ENCODE results near the gene PRXL2A.

DNA sequence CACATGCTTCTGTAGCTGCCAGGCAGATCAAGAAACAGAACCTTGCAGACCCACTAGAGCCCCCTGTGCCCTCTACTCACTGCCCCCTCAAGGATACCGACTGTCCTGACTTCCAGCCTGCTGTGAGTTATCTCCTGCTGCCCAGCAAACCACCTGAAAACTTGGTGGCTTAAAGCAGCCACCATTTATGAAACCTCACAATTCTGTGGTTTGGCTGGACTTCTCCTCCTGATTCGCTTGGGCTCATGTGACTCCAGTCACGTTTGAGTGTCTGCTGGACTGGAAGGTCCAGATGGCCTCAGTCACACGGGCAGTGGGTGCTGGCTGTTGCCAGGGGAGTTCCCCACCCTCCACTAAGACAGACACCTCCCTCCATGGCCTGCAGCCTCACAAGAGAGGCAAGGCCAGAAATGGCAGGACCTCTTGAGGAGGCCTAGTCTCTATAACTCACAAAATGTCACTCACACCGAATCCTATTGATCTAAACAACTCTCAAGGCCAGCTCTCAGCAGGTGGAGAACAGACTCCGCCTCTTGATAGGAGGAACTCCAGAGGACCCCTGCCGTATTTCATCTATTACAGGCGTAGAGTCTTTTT is 48.1 kb downstream of the ZMIZ1 start:
- RAMPAGE, long total RNA, result no peak
- RRBS, result no CpG with 5 or more reads among the region's 8 CpGs

- RAMPAGE, long total RNA, result no peak
- RRBS, result no CpG with 5 or more reads among the region's 7 CpGs
These were observed 49.4 kb downstream of the ZMIZ1 start for GRCh38 chr10:79118136-79118581.

GRCh38 chr10:79184024-79184813 is 115.5 kb downstream of the ZMIZ1 start:
- RAMPAGE, long total RNA, result no peak
- RRBS, result no CpG with 5 or more reads among the region's 15 CpGs

DNA sequence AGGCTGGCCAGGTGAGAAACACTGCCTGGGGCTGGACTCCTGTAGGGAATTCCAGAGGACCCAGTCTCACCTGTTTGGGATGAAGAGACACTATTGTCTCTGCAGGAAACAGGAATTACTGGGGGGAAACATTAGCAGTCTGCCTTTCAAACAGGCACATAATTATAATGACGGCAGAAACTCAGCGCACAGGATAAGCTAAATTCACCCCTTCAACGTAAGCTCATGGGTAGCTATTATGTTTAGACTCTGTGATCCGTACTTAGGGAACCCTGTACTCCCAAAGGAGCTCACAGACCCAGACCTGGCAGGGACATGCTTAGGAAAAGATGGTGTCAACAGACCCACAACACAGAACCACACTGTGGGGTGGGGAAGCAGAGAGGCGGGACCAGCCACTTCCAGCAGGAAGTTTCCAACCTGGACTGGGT is 117.8 kb upstream of the PPIF start:
- RAMPAGE, long total RNA, result no peak
- RRBS, result no CpG with 5 or more reads among the region's 5 CpGs

- RAMPAGE, long total RNA, result no peak
- RRBS, result no CpG with 5 or more reads among the region's 3 CpGs
These were observed 108.7 kb upstream of the PPIF start for GRCh38 chr10:79238553-79238981.

DNA sequence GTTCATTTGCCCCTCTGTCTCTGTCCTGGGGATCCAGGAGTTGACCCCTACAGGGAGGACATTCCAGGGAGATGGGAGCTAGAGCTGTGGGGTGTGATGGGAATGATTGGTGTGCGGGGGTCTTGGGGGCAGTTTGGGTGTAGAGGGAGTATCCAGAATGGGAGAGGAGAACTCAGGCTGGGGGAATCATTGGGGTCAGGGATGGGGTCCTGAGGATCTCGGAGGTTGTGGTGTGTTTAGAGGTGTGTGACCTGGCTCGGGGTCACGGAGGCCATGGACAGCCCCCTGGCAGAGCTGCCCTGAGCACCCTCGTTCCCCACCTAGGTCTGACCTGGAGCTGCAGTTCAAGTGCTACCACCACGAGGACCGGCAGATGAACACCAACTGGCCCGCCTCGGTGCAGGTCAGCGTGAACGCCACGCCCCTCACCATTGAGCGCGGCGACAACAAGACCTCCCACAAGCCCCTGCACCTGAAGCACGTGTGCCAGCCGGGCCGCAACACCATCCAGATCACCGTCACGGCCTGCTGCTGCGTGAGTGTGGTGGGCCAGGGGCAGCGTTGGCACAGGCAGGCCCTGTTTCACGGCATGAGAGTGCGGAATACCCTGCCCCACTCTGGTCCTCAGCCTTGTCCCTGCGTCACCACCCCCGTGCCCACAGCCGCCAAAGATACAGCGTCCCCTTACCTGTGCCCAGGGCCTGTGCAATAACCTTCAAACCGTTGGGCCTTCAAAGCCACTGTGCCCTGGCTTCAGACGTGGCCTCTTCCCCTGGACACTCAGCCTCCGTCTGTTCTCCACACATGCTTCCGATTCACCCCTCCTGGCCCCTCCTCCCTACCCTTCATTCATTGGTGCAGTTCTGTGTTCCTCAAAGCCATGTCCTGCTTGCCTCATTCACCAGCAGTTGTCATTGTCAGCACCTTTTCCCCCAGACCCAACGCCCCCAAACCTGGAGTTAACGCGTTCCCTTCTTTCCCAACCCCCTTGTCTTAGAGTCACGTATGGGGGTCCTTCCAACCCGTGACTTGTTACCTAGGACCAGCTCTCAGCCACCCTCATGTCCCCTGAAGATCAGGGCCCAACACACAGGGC is 46.5 kb upstream of the PPIF start:
- RAMPAGE, long total RNA, result no peak
- RRBS, result no CpG with 5 or more reads among the region's 37 CpGs

DNA sequence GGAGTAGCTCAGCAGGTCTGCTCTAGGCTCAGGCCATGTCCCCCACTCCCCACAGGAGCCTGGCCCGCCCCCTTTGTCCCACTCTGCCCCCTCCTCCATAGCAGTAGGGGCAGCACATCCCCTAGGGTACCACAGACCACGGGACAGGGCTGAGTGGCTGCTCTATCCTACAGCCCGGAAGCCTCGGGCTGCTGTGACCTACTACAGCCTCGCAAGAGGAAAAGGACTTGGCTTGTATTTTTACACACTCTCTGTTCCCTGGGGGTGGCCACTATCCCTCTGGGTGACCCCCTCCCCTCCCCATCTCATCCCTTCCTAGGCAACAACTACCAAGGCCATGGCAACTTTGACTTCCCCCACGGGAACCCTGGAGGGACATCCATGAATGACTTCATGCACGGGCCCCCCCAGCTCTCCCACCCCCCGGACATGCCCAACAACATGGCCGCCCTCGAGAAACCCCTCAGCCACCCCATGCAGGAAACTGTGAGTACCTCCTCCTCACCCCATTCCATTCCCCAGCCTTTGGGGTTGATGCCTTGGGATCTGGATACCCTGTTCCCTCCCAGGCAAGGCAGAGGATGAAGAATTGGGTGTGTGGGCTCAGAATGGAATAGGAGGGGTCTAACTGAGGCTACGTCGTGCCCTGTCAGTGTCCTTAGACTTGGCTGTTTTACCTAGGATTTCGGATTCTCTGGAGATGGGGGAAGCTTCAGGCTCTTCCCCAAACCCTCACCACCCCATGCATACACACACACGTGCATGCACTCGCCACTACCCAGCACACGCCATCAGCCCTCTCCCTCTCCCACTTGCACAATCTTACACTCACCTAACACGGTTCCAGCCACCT is 40.0 kb upstream of the PPIF start:
- RAMPAGE, long total RNA, result no peak
- RRBS, result no CpG with 5 or more reads among the region's 17 CpGs

DNA sequence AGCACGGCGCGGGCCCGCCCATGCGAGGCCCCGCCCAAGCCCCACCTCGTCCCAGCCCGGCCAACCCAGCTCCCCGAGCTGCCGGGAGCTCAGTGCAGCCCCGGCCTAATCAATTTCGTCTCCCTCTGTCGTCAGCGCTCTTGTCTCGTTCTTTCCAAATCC is 365 bp upstream of the ZCCHC24 start:
- RAMPAGE, long total RNA, result no peak
- RRBS, result no CpG with 5 or more reads among the region's 15 CpGs

DNA sequence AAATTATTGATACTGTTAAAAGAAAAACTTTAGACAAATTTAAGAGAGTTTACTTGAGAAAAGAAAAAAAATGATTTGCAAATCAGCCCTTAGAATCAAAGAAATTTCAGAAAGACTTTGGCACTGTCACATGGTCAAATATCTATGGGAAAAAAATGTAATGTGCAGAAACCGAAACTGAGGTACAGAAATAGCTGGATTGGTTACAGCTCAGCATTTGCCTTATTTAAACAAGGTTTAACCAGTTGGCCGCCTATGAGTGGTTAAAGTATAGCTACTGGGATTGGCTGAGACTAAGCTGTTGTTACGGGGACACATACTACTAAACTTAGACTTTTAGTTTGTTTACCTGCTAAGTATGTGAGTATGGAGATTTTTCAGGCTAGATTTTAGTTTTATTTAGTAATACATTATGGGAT is 38.6 kb downstream of the SFTPD start:
- RAMPAGE, long total RNA, result no peak
- RRBS, result no CpG with 5 or more reads among the region's 3 CpGs

DNA sequence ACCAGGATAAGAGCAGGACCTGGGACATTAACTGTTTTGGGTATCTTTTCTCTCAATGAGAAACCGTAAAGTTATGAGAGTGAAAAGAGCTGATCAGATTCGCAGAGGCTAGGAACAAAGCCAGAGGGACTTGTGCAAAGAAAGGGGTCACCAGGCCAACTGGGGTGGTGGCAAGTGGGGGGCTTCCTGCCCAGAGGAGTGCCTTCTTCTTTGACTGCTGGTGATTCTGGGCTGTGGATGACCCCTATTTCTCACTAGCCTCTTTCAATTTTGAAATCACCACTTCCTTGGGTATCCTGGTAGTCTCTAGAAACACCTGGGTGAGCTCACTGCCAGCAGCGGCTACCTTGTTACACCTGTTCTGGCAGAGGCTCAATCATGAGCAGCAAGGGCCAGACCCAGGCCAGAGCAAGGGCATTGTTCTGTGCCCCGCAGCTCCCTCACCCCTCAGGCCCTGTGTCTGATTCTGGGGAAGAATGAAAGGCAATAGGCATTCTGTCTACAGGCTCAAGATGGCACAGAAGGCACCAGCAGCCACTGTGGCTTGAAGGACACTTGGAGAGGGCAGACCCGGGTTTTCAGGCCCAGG is 984 bp downstream of the SFTPD start:
- RAMPAGE, long total RNA, result no peak
- RRBS, result no CpG with 5 or more reads among the region's 5 CpGs

DNA sequence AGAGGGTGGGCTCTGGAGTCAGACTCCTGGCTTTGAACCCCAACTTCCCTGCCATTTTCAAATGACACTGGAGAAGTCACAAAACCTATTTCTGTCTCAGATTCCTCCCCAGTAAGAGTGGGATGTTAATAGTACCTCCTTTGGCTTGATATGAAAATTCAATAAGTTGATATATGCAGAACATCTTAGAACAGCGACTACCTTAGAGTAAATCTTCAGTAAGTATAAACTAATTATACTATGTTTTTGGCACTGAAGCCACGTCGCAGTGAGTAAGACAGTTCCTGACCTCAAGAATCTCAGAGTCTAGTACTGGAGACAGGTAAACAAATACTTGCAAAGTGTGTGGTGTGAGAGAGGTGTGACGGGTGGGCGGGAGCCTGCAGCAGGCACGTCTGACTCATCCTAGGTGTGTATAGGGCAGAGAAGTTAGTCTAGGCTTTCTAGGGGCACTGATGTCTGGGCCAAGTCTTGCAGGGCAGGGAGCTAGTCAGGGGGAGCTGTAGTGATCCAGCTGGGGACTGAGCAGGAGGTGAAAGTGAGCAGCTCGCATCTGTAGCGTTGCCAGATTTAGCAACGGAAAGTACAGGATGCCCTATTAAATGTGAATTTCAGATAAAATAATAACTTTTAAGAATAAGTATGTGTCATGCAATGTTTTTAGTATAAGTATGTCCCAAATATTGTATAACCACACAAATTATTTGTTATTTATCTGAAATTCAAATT is 35.9 kb upstream of the SFTPD start:
- RAMPAGE, long total RNA, result no peak
- RRBS, result no CpG with 5 or more reads among the region's 9 CpGs

DNA sequence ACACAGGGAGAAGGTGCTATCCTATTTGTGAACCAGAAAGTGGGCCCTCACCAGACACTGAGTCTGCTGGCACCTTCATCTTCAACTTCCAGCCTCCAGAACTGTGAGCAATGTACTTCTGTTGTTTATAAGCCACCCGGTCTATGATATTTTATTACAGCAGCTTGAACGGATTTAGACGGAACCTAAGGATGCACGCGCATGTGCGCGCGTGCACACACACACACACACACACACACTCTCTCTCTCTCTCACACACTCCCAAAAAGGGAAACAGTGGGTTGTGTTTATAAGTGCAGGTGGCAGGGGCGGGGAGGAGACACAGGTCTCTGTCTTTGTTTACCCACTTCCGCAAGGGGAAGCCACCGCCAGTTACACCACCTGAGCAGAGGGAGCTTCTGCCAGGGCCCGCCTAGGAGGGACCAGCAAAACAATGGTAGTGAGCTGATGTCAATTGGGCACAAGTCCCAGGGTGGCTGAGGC is 18.0 kb downstream of the ANXA11 start:
- RAMPAGE, long total RNA, result no peak
- RRBS, result no CpG with 5 or more reads among the region's 12 CpGs

GRCh38 chr10:80205761-80206029 is 358 bp upstream of the ANXA11 start:
- RAMPAGE, long total RNA, result no peak
- RRBS, result no CpG with 5 or more reads among the region's 12 CpGs

- RAMPAGE, long total RNA, result no peak
- RRBS, result no CpG with 5 or more reads among the region's 14 CpGs
These were observed 2.6 kb upstream of the ANXA11 start for GRCh38 chr10:80207818-80208483.

DNA sequence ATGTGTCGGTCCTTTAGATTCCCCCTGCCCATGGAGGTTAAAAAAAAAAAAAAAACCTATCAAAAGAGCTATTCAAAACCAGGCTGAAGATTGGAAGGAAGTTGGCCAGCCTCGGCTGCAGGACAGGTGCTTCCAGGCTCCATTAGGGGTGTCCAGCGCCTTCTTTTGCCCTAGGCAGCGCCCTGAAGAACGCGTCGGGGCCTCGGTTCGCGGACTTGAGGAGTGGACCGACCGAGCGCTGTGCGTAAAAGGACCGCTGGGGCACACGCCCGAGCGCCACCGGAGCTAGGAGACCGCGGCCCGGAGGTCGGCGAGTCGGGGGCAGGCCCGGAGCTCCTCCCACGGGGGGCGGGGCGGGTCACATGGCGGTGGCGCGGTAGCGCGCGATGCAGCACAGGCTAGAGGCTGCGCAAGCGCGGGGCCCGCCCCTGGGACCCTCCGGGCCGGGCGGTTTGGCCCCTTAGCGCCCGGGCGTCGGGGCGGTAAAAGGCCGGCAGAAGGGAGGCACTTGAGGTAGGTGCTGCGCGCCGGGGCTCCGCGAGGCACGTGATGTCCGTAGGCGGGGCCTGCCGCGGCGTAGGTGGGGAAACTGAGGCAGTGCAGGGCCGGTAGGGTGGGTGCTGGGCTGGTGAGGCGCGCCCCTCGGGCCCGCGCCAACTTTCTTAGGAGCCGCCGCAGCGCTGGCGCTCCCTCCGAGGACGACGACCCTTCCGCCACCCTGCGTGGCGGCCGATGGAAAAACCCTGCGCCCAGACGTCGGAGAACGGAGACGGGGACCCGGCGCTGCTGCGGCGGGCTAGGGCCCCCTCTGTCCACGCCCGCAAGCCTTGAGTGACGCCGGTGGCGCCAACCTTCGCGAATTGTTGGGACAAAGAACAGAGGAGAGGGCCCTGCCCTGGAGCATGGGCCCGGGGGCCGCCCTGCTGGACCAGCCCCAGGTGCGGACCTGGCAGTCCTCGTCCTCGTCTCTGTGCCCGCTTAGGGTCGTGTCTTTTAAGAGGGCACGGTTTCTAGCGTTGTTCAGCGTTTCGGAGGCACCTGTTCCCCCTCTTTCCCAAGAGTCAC is at the start of gene PRXL2A:
Gene PRXL2A (plus strand): TSS at position 421 of the 1,065 bp plus-strand sequence.
- RAMPAGE, long total RNA, result start-site peak on the plus strand centred at position 454 of the sequence, 72 bp wide, 556 and 243 reads in 2 replicates
- RRBS, result 2% methylated on average over 30 of the region's 103 CpGs

- RAMPAGE, long total RNA, result no peak
- RRBS, result no CpG with 5 or more reads among the region's 7 CpGs
These were observed 6.8 kb downstream of the TSPAN14 start for GRCh38 chr10:80460683-80461475.

GRCh38 chr10:80468439-80469246 is 14.5 kb downstream of the TSPAN14 start:
- RAMPAGE, long total RNA, result no peak
- RRBS, result no CpG with 5 or more reads among the region's 10 CpGs

DNA sequence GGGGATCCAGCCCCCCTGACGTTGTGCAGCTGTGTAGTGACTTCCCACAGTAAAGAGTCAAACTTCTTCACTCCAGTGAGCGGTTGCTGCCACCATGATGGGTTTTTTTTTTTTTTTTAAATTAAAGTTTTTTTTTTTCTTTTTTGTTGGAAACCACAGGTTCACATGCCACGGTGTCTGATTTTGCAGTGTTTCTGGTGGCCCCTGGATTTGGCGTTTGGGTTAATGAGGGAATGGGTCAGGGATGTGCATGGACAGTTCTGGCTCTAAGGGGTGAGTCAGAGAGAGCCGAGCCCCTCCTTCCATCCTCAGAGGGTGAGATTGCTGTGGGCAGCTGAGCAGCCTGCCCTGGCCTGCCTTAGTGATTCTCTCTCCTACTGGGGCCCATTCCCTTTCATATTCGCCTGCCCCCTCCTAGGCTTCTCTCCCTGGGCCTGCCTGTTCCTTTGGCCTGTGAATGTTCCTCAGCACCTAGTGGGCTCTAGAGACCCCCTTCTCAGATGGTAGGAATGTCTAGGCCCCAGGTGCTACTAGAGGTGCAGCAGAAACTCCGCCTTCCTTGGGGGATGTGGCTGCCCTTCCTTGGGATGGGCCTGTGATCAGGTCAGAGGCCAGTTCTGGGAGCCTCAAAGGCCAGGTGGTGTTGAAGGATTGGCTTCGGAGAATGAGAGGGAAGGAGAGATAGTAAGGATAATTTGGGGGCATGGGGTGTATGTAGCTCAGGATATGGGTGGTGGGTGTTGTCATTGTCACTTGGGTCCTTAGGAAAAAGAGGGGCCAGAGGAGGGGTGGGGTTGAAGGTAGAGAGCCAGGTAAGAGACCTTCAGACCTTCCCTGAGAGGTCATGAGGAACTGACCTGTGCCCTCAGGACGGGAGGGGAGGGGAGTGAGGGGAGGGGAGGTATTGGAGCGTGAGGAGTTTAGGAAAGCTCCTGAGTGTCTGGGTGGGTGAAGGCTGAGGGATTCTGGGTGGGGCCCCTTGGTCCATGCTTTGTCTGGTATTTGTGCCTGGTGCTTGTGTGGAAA is 19.8 kb downstream of the TSPAN14 start:
- RAMPAGE, long total RNA, result no peak
- RRBS, result no CpG with 5 or more reads among the region's 10 CpGs

DNA sequence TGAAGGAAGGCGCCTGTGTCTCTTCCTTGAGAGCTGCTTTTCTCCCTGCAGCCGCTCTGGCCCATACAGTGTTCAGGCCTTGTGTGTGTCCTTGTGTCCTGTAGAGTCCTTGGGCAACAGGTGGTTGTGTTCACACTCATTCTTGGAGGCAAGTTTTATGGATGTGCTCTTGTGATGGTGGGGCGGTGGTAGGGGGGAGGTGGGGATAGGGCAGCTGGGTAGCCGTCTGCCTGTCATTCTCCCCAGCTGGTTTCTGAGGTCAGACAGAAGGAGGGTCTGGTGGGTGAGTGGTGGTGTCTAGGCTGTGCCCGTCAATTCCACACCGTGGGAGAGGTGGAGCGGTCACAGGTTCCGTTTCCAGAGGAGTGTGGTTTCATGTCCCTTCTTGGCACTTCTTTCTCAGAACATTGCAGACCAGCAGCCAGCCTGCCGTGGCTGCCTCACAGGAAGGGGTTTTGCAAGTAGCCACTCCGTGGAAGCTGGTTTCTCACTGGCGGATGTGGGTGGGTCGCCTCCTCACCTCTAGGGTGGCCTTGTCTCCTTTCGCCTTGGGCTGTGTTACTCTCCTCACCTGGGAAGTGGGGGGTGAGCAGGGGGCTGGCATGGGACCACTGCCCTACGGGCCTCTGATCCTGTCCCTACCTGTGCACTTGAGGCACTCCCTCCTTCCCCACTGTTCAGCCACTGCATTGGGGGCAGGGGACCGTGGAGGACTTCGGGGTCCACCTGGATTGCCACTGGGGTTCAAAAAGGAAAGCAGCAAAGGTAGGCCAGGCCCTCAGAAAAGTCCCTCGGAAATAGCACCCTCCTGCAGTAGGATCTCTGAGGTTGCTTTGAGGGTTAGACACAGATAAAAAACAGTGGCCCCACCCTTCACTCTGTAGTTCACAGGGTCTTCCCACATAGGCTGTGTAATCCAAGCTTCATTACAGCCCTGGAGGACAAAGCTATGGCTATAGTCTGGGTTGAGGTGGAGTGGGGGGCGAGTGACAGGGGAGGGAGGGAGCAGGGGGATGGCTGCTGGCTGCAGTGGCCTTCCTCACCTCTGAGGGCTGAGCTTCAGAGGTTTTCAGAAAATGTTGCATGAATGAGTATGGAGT is 33.8 kb downstream of the TSPAN14 start:
- RAMPAGE, long total RNA, result no peak
- RRBS, result no CpG with 5 or more reads among the region's 18 CpGs

DNA sequence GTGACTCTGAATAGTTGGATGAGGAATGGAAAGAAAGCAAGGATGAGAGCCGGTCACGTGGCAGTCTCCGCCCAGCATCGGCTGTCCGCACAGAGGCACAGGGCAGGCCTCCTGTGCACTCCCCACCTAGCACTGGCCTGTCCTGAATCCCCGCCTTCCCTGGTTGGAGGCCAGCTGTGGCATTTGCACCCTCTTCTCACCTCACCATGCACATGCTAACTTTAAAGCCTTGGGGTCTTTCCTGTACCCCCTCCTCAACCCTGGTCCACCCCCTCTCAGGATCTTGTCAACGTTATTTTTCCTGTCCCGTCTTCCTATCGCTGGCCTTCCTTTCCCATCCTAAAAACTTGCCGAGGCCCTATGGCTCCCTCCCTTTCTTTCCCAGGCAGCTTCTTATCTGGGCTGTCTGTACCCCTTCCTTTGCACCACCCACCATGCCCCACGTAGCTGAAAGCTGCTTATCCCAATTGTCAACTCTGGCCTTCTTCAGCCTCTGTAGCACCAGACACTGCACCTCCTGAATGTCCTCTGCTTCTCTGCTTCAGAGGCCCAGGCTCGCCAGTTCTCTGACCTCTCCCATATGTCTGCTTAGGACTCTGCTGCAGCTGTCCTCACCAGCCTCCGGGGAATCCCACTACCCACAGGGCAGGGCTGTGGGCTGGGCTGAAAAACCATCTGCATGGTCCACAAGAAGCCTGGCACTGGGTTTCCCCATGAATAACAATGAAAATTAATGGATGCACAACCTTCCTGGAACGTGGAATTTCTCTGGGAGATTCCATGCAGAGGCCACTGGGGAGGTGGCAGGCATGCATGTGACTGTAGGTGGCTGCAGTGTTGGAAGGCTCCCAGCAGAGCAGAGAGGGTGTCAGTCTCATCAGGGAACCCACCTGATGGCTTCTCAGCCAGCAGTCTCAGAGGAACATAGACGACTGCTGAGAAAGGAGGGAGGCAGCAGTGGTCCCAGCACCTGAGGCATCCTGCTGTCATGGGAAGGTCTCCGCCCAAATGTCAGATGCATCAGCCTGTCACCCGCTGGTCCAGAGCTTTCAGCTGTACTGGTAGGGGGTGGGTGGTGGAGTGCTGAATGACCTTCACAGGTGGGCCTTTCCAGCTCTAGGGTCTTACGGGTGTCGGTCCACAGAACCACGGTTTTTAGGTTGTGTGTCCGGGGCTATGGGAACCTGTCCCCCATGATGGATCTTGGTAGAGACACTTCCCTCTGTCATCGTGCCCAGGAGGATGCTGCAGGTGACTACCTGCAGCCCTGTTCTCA is 16.9 kb upstream of the SH2D4B start:
- RAMPAGE, long total RNA, result no peak
- RRBS, result no CpG with 5 or more reads among the region's 22 CpGs